Mononuclear cell (primary cell): ENCODE results near the genes ZNF714, ZNF208, ZNF724 and UQCRFS1.

DNA sequence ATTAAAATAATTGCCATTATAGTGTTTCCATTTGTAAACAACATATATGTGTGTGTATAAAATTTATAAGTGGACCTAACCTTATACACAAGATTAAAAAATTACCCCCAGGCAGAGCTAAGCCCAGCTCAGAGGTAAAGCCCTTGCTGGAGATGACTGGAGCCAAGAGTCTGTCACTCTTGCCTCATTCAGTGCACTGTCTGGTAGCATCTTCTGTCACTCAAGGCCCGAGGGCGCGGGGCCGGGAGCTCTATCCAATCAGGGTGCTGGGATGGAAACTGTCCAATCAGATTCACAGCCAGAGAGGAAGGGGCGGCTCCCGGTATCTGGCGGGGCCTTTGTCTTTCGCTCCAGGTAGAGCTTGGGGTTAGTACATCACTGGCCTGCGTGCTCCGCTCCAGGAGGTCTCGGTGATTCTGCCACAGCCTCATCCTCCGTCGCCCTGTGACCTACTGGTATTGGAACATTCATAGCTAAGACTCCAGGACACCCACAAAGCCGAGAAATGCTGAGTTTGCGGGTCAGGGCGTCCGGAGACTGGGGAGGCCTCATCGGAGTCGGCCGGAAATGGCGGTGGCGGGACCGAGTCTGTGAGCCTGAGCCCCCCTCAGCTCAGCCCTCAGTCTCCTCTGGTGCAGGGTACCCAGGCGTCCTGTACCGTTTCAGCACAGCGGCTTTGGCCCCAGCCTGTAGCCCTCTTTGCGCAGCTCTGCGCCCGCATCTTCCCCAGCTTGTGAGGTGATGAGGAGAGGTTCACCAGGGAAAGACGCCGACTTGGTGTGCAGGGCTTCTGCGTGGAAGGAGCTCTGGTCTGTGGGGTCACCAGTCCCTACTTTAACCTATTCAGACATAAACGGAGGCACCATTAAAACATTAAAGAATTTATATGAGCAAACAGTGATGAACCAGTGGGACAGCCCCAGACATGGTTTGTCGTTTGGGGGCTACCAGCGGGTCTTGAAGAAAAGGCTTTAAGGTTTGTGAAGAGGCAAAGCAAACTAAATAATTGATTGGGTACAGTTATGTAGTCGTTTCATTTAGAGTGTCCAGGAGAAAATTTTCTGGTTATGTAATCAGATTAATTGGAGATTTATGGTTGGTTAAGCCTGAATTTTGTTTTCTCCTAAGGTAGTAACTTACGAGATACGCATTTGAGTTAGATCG, 20.5 kb upstream of the ZNF430 start:
- RRBS = 7% methylated on average over 1 of the region's 39 CpGs

GRCh38 chr19:21081833-21082926, at the start of gene ZNF714:
Gene ZNF714 (plus strand): TSS chr19:21082203.
- RRBS = 3% methylated on average over 7 of the region's 38 CpGs

DNA sequence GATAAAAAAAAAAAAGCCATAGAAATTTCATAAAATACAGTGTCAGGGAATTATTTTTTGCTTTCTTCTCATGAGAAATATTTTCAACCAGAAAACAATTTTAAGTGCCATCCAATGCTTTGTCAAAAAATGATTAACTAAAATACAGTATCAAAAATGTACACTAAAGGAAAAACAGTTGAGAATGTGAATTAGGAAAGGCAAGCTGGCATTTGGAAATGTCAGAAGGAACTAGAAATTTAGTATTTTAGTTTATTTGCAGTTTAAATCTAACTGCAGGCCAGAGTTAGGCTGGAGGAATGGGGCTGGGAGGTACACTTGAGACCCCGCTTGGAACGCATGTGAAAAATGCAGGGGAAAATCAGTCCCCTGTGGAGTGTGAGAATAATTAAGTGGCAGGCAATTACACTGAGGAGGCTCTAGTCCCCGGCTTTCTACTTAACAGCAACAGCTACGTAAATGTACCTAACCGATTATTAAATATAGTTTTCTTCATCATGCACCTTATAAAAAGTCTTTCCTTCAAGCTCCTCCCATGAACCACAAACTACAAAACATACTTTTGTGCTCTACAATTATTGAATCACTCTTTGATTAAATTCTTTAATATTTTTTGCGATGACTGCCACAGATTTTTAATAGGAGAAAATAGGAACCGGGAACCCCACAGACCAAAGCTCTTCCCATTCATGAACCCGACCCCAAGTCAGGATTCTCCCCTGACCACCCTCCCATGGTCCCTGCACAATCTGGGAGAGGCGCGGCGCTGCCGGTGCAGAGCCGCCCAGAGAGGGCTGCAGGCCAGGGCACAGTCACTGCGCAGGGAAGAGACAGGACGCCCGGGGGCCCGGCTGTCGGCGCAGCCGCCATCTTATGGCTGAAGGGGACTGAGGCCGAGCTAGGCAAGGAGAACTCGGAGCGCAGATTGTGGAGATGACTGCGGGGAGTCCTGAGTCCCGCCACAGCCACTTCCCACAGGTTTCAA, 735 bp downstream of the ZNF708 start:
- RRBS = 4% methylated on average over 6 of the region's 25 CpGs

DNA sequence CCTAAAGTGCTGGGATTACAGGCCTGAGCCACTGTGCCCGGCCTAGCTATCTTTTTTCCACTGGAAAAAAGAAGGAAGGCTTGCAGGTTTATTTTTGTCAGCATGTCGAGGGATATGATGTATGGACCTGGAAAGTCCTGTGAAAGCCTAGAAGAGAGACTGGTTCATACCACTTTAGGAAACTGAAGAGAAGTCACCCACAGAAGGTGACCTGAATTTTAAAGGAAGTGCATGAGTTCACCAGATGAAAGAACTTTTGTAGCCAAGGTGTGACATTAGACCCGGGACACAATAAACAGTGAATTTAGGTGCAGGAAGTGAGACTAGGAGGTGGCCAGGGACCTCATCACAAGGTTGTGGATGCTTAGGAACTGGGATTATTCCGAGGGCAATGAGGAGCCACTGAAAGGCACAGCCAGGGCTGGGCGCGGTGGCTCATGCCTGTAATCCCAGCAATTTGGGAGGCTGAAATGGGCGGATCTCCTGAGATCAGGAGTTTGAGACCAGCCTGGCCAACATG, 79.1 kb downstream of the ZNF429 start:
- RRBS = no CpG with 5 or more reads among the region's 7 CpGs

DNA sequence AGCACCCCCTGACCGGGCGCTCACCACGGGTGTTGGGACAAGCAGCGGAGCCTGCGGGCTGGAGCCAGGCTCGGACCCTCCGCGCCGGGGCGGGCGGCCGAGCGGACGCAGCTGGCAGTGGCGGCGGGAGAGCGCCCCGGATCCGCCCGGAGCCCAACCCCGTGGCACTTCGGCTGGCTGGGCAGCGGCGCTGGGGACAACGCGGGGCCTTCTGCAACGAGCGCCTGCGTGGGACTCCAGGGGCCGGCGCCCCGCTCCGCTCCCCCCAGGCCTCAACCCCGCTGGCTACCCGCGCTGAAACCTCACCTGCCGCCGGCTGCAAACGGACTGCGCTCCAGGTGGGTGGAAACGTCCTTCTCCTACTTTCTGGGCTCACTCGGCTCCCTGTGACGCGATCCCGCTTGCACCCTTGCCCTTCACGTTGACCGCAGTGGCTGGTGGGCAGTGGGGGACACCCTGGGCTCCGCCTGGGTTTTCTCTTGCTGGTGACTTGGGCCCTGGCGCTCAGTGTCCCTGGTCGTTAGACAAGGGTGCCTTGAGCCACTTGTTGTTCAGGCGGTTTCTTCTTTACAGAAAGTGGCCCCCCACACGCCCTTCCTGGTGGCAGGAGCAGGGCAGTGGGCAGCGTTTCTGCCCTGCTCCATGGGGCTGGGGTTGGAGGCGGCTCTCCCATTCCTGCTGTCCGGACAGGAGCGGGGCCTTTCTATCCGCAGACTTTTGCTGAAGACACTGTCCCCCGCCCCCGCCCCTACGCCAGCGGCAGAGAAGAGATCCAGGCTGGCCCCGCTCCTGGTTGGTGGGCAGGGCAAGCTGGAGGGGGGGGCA, 81.4 kb downstream of the ZNF429 start:
- RRBS = 7% methylated on average over 33 of the region's 62 CpGs

GRCh38 chr19:22010443-22011362, at the start of gene ZNF208:
Gene ZNF208 (minus strand): TSS chr19:22010943.
- RRBS = no CpG with 5 or more reads among the region's 36 CpGs

GRCh38 chr19:22286628-22286955, 351 bp downstream of the ZNF729 start:
- RRBS = no CpG with 5 or more reads among the region's 18 CpGs

- RRBS = no CpG with 5 or more reads among the region's 7 CpGs
These were observed 4.9 kb upstream of the ZNF98 start for GRCh38 chr19:22427119-22427385.

- RRBS = no CpG with 5 or more reads among the region's 5 CpGs
These were observed 85.8 kb upstream of the ZNF492 start for GRCh38 chr19:22548405-22548694.

GRCh38 chr19:22623707-22624114, 10.4 kb upstream of the ZNF492 start:
- RRBS = no CpG with 5 or more reads among the region's 21 CpGs

DNA sequence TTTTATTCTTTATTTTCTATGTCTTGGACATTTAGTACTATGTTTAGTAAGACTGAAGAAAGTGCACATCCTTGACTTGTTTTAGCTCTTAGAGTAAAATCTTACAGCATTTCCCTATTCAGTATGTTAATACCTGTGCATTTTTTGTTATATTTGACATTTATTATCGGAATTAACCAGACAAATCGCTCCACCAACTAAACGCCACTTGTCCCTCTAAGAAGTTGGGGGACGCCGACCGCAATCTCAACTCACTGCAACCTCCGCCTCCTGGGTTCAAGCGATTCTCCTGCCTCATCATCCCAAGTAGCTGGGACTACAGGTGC, 60.5 kb downstream of the ZNF492 start:
- RRBS = no CpG with 5 or more reads among the region's 8 CpGs

DNA sequence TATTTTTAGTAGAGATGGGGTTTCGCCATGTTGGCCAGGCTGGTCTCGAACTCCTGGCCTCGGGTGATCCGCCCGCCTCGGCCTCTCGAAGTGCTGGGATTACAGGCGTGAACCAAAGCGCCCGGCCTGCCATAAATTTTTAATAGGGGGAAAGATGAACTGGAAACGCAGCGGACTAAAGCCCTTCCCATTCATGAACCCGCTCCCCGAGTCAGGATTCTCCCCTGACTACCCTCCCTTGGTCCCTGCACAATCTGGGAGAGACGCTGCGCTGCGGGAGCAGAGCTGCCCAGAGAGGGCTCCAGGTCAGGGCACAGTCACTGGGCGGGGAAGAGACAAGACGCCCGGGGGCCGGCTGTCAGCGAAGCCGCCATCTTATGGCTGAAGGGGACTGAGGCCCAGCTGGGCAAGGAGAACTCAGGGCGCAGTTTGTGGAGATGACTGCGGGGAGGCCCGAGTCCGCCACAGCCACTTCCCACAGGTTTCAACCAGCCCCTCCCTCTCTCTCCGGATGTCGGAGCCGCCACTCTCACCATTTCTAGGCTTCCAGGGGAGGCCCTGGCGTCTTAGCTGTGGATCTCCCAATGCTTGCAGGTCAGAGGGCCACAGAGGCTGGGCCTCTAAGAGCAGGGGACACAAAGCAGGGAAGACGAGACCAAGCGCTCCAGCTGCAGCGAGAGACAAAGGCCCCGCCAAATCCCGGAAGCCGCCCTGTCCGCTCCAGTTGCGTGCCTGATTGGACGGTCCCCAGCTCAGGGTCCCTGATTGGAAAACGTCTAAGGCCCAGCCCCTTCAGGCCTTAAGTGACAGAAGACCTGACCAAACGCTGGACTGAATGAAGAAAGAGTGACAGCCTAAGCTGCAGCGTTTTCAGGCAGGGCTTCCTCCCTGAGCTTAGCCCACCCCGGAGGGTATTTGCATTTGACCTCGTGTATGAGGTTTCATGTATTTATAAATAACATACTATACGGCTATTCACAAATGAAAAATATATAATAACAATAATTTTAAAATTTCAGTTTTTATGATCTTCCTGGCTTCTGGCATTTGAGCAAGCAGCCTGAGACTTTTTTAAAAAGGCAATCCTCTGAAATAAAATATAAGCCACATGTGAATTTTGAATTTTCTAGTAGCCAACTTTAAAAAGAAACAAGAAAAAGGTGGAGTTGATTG, at the start of gene ZNF724:
ZNF724 (minus strand) TSS at position 688 of the 1,173 bp plus-strand sequence.
- RRBS = 0% methylated on average over 1 of the region's 46 CpGs

GRCh38 chr19:23471257-23471600, 76.0 kb upstream of the ZNF91 start:
- RRBS = no CpG with 5 or more reads among the region's 25 CpGs

DNA sequence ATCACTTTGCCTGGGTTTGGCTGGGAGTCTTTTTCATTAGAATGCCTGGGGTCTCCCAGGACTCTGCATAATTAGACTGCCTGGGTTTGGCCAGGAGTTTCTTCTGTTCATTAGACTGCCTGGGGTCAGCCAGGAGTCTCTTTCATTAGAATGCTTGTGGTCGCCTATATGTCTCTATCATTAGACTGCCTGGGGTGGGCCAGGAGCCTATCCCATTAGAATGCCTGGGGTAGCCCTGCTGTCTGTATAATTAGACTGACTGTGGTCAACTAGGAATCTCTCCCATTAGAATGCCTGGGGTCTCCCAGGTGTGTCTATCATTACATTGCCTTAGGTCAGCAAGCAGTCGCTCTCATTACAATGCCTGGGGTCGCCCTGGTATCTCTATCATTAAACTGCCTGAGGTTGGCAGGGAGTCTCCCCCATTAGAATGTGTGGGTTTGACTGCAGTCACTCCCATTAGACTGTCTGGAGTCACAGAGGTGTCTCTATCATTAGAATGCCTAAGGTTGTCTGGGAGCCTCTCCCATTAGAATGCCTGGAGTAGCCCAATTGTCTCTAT, 1451.6 kb downstream of the UQCRFS1 start:
- RRBS = no CpG with 5 or more reads among the region's 3 CpGs

DNA sequence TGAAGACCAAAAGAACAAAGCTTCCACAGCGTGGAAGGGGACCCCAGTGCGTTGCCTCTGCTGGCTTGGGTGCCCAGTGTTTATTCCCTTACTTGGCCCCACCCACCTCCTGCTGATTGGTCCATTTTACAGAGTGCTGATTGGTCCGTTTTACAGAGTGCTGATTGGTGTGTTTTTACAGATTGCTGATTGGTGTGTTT, 1204.5 kb downstream of the UQCRFS1 start:
- RRBS = no CpG with 5 or more reads among the region's 3 CpGs

GRCh38 chr19:28480938-28481621, 731.9 kb downstream of the UQCRFS1 start:
- RRBS = no CpG with 5 or more reads among the region's 6 CpGs

DNA sequence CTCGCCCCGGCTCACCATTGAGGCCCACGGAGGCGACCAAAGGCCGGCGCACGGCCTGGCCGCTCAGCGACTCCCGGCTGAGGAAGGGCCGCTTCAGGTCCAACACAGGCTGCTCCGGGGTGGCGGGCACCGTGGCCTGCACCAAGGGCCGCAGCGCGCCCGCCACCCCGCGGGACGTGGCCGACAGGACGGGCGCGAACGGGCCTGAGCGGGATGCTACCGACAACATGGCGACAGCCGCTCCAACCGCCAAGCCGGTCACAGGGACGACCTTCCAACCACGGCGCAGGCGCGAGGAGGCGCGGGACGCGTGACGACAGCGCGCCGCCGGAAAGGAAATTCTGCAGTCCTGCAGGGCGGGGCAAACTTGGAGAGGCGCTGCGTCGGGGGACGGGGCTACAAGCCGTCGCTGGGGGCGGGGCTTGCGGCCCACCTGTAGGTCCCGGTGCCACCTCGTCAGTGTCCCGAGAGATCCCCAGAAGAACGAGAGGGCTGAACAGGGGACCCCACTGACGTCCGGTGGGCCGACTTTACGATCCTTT, at the start of gene UQCRFS1:
UQCRFS1 (minus strand) TSS at position 262 of the 542 bp plus-strand sequence.
- RRBS = under 1% methylated on average over 27 of the region's 63 CpGs

DNA sequence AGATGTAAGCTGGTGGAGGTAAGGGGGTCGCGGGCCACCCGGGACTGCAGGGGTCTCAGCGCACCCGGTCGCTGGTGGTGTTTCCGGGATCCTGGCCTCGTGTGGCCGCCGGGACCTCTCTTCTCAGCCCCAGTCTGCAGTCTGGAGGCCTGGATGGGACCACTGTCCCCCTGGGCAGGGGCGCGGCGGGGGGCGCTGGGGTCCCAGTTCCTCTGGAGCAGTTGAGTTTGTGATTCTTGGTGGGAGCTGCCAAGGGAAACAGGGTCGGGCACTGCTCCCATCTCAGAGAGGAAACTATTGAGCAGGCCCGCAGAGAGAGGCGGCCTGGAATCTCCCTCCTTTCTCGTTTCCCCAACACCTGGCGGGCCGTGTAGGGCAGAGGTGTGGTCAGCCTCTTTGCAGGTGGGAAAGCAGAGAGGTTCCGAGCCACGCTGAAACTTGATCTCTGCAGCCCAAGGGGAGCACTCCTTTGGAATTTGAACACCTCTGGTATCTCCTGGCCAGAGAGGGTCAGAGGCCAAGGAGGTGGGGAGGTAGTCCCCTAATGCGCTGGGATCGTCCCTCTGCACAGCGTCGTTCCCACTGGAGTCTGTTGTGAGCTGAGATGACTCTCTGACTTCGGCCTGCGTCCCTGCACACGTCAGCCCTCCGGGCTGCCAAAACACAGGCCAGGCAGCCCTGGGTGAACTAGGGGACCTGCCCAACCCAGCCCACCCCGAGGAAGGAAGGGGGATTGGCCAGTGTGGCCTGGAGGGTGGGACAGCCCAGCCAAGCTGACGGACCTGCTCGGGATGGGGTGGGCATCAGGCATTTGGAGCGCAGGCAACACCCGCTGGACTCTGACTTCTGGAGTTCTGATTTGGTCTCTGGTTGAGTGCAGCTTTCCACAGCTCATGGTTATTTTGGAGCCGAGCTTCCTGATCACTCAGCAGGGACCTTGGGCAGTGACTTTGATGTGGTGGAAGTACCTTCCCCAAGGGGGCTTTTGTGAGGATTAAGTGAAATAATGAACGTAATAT, 826 bp downstream of the PLEKHF1 start:
- RRBS = 2% methylated on average over 3 of the region's 37 CpGs

- RRBS = 2% methylated on average over 6 of the region's 51 CpGs
These were observed 9.1 kb upstream of the C19orf12 start for GRCh38 chr19:29723916-29724750.